ENCODE measurements around the genes SIRPB1, TGM3, SNRPB and MRPS26.

GRCh38 chr20:1457938-1458430 is 8.7 kb downstream of the NSFL1C start:
- RRBS: no CpG with 5 or more reads among the region's 3 CpGs

DNA sequence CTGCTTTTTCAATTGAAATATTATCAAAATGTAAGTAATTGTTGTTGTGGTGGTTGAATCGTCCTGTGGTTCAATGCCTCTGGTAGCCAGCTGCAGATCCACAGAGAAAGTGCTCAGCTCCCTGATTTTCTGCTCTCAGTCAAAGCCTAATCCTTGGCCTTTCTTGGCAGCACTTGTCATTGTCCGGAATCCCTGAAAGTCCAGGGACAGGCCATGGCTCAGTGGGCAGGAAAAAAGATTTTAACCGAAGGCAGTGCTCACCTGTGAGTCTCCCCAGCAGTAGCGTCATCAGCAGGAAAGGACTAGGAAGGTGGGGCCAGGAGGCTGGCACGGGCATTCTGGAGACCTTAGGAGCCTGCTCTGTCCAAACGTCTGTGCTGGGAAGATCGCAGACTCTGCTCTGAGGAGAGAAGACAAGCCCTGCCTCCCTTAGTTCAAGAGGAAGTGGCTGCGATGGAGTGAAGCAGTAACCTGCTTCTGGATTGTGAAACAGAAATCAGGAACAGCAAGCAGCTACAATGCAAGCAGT is at the start of gene SIRPB1:
Gene SIRPB1, minus strand, starts transcription at position 402 of the 529 bp plus-strand sequence.
- RRBS: no CpG with 5 or more reads among the region's 8 CpGs

DNA sequence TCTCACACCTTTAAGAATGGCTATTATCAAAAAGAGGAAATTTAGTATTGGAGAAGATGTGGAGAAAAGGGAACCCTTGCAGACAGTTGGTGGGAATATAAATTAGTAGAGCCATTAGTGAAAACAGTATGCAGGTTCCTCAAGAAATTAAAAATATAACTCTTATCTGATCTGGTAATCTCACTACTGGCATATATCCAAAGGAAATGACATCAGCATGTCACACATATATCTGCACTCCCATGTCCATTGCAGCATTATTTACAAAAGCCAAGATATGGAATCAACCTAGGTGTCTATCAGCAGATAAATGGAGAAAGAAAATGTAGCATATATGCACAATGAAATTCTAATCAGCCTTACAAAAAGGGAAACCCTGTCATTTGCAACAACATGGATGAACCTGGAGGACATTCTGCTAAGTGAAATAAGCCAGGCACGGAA is 2.6 kb downstream of the SIRPG start:
- RRBS: no CpG with 5 or more reads among the region's 1 CpG

DNA sequence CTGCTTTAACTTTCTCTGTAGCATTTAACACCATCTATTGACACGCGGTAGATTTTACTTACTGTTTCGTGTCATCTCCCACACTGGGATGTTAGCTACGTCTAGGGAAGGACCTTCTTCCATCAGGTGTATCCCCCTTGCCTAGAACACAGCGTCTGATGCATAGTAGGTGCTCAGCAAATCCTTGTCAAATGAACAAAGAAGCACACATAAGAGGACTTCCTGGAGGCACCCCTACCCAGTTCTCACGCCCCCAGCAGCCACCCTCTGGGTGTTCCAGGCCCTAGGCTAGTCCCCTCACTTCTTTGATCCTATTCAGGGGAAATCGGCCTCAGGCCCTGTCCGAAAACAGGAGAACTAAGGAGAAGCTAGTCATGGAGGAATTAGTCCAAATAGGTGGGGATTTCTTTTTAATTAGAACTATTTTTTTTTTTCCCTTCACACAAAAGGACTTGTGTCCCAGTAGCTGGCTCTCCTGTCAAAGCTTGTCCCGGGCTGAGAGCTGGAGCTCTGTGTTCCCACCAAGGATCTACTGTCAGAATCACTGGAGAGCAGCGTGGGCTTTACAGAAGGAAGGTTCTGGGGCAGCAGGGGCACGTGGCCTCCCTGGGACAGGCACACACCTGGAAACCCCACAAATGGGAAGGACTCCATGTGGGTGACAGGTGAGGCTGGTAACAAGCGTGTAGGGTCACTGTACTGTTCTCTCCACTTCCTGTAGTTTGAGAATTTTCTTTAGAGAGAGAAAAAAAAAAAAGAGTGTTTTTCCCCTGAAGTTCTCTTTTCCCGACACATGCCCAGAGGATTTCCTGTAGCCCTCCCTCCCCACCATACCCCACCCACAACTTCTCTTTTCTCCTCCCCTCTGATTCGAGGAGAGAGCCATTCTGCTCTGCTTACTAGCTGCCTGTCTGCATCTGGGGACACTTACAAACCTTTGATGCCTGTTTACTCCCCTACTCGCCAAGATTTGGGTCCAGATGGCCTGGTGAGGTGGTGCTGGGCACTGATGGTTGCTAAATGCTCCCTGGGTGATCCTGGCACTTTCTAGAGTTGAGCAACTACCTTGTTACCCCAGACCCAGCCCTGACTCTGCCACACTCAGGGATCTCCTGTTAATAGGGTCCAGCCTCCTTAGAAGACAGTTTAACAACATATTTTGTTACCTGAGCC is 84.3 kb upstream of the SIRPA start:
- RRBS: no CpG with 5 or more reads among the region's 15 CpGs

DNA sequence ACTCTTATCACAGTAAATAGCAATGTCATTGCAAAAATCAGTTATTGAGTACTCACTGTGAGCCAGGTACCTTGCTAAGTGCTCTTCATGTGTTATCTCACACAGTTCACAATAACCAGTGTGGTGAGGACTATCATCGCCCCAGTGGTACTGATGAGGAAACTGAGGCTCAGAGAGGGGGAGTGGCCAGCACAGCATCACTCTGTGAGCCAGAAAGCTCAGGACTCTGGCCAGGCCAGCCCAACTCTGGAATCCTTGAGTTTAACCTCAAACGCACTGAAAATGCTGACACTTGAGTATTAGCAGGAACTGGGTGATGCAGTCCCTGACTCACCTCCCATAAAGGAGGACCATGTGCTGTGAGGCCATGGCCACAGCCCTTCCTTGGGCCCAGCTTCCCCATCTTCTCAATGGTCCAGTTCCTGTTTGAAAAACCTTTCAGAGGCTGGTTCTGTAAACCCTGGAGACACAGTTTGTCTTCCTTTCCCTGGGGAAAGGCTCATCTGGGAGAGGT is 74.6 kb upstream of the SIRPA start:
- RRBS: no CpG with 5 or more reads among the region's 2 CpGs

DNA sequence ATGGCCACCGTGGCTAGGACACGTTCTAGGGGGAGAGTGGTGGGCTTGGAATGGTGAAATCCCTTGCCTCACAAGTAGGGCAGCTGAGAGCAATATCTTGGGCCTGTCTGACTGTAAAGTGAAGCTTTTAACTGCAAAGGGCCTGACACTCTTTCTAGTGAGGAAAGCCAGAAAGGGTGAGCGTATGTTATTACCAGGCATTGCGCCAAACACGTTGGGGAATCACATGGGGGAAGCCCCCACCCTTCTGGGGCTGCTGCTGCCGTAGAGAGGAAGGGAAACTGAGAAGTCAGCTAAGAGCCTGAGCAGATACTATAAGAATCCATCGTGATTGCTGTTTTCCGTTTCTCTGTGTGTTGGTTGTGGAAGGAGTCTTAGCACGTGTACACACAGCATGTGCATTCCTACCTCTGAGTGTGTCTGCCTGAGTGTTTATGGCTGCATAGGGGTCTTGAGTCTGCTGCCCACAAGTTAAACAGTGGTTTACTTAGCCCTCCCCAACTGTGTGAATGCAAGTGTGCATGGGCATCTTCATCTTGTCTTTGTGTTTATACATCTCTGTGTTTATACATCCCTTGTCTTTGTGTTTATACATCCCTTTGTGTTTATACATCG is 50.4 kb upstream of the SIRPA start:
- RRBS: no CpG with 5 or more reads among the region's 10 CpGs

GRCh38 chr20:1888841-1889522 is 6.2 kb upstream of the SIRPA start:
- RRBS: no CpG with 5 or more reads among the region's 8 CpGs

DNA sequence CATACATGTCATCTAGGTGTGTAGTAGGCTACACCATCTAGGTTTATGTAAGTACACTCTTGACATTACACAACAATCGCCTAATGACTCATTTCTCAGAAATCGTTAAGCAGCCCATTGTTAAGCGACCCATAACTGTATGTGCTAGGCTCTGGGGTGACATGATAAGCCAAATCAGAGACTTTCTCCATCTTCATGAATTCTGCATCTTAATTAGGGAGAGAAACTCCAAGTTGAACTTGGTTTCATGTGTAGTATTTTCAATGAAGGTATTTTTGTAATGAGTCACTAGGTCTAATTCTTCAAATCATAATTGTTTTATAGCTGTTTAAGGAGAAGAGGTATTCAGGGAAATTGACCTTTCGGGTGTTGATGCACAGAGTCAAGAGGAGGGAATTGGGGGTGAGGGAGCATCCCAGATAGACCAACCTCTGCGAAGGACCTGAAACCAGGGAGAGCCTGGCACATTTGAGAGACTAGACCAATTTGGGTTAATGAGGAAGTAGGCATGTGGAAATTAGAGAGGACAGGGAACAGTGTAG is 17.3 kb downstream of the STK35 start:
- RRBS: no CpG with 5 or more reads among the region's 5 CpGs

DNA sequence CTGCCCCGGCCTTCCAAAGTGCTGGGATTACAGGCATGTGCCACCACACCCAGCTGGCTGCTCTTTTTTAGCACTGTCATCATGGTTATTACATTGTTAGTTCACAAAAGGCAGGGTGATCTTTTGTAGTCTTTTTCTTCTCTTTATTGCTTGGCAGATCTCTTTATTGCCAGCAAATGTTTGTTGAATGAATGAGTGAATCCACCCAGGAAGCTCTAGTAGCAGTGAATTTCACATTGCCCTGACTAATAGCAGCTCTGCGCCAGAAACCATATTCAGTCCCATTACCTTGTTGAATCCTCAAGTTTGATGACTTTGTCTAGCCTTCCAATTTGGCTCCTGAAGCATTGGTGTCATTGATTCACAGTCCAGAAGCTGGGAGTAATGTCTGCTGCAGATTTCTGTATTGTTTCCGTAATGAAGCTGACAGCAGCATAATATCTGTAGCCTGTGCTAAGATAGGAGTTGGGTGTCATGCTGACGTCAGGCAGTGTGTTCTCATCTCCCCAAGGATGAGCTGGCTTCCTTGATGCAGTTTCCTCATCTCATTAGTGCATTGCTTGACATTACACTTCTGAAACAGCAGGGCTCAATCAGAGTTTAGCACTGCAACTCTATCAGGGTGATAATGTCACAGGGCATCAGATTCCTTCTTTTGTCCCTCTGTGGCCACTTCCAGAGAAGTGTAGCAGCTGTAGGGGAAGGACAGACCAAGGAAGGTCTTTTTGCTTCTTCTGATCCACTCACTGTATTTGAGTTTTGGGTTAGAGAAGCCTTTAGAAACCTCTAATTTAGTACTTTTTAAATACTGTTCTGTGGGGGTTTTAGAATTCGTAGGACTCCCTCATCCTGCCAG is 84.8 kb upstream of the TGM3 start:
- RRBS: no CpG with 5 or more reads among the region's 5 CpGs

DNA sequence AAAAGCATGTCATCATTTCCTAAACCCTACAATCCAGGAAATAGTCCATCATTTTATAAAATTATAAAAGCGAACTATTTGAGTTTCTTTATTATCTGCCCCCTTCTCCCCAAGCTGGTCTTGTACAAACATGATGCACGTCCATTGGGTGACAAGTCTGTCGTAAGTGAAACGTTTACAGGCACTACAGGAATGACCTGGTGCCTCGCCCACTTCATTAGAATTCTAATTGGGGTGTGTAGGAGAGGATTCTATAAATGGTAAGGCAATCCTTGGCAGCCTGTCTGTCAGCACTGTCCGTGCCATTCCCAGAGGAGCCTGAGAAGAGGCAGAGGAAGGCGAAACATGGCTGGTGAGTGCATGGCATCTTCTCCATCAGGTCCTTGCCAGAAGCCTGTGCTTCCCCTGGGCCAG is at the start of gene TGM3:
Gene TGM3, plus strand, starts transcription at position 283 of the 414 bp plus-strand sequence.
- RRBS: no CpG with 5 or more reads among the region's 7 CpGs

DNA sequence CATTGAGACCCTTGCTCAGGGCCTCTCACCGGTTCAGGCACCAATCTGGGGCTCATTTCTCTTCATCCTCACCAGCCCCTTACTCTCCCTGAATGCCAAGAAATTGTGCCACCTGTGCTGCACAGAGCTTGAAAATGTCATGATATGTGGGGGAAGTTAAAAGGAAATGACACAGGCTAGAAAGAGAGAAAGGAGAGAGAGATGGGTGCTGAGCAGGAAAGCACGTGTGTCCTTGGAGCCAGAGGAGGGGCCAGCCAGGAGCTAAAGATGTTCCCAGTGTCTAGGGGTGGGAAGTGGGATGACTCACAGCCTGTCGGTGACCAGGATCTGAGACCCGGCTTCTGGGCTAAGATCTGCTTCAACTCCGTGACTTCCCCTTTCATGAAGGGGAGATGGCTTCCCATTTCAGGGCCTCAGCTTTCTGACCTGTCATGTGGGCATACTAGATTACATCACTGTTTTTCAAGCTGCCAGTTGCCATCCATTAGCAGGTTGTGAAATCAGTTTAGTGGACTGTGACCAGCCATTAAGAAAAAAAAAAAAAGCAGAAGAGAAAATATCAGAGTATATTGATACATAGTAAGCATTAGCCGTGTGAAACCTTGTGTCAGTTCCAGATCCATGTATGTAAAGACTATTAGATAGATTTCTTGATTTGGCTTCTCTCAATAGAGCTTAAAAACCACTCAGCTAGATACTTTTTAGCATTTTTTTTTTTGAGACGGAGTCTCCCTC is 5.4 kb downstream of the TGM3 start:
- RRBS: no CpG with 5 or more reads among the region's 7 CpGs

DNA sequence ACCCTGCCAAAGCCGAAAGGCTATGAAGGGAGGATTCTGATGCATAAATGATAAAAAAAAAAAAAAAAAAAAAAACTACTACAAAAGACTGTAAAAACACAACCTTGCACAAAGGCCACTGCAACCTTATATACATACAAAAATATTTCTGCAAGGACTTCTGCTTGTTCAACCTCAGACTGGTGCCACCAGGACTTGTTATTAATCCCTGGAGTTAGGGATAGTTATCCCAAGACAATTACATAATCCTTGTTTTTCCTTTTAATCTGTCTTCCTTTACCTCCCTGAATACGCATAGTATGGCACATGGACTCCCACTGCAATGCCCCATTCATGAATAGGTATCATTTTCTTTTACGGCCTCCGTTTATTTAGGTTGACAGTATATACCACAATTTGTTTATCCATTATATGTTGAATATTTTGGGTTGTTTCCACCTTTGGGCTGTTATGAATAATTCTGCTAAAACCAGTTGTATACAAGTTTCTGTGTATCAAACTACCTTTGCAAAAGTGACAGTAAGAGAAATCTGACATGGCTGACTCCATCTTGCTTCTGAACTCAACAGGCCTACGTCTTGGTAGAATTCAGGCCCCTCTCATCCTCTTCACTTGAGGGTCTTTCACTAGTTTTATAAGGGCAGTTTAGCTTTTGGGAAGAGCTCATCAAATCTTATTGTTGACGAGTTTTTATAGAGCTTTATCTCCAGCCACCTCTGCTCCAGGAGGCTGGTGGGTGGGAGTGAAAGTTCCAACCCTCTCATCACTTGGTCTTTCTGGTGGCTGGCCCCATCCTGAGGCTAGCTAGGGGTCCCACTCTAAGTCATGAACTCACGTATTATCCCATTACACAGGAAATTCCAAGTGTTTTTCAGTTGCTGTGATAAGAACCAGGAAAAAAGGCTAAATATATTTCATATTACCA is 11.8 kb downstream of the SNRPB start:
- RRBS: no CpG with 5 or more reads among the region's 7 CpGs

- RRBS: no CpG with 5 or more reads among the region's 7 CpGs
Observed at GRCh38 chr20:2461594-2461898, 9.0 kb downstream of the SNRPB start.

GRCh38 chr20:2469786-2471167 is at the start of gene SNRPB:
TSS of gene SNRPB (minus strand) at chr20:2470789.
- RRBS: 3% methylated on average over 27 of the region's 77 CpGs

- RRBS: 3% methylated on average over 23 of the region's 80 CpGs
Observed at GRCh38 chr20:2524325-2525440, 11.7 kb upstream of the TMC2 start.

DNA sequence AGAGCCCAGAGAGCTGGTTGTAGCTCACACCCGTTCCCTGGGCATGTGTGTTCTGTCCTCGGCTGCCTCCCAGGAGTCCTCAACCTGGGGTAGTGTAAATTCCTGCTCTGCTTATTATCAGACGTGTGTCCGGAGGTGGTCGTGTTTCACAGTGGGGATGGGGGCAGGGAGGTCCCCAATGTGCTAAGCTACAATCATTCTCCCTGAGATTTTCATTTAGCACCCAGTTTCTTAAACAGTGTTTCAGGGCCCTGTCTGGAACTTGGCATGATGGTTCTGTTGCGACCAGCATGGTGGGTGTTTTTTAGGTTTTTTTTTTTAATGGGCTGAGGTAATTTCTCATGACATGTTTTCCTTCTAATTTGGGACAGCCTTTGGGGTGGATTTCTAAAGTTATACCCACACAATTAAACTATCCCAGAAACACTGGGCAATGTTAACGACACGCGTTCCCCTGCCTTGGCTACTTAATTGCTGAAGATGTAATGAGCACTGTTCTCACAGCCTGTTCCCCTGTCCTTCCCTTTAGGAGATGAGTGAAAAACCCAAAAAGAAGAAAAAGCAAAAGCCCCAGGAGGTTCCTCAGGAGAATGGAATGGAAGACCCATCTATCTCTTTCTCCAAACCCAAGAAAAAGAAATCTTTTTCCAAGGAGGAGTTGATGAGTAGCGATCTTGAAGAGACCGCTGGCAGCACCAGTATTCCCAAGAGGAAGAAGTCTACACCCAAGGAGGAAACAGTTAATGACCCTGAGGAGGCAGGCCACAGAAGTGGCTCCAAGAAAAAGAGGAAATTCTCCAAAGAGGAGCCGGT is 5.2 kb downstream of the NOP56 start:
- RRBS: no CpG with 5 or more reads among the region's 12 CpGs

DNA sequence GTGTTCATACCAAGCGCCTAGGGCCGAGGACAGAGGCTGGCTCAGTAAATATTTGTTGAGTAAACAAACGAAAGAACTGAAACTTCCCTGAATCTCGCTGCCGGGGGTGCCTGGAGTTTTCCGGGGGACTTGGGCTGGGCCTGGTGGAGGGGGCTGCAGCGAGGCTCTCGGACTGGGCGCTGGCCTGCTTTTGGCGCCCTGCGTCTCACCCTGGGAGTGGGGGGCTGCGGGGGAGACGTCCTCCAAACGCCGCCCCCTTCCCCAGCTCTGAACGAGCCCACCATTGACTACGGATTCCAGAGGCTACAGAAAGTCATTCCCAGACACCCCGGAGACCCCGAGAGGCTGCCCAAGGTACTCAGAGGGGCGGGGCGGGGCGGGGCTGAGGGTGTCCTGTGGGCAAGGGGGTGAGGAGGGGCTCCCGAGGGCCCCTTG is 49.0 kb downstream of the CPXM1 start:
- RRBS: no CpG with 5 or more reads among the region's 23 CpGs

GRCh38 chr20:2840905-2841692 is 554 bp downstream of the VPS16 start:
- RRBS: 4% methylated on average over 22 of the region's 41 CpGs

- RRBS: 2% methylated on average over 30 of the region's 68 CpGs
Observed at GRCh38 chr20:3044990-3046152, at the start of gene MRPS26. TSS of gene MRPS26 (plus strand) at chr20:3046052.

DNA sequence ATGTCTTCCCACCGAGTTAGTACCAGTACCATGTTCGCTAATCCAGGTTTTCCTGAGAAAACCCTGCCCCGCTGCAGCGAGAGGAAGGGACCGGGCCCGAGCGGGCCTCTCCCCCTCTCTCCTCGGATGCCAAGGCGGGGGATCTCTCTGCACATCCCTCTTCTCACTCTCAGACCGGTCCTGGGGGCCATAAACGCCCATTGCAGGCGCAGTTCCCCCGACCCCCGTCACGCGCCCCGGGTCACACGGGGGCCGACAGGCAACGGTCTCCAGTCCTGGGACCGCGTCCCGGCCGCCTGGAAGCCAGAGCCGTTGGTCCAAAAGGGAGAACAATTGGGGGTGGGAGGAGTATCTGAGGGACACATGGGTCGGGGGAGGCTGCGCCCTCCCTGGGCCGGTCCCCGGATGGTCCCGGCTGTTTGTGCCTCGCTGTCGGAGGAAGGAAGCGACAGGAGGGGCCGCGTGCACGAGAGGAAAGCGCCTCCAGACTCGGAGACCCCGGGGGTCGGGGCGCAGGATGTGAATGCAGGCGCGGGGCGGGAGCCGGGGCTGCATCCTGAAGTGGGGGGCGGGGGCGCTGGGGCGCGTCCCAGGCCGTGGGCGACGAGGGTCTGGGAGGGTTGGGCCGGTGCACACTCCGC is 1.0 kb downstream of the SLC4A11 start:
- RRBS: 15% methylated on average over 40 of the region's 54 CpGs